Measurements from ENCODE around the genes ASB16 and EFTUD2.

- PRO-cap, 6 experiments, result peak in 6 of 6 experiments; most common plus-strand start chr17:44170704 (in 6); most common minus-strand start chr17:44170629 (in 2)
- RAMPAGE, long total RNA, 2 experiments, result start-site peak on the plus strand in 2 of 2 experiments, at chr17:44170686-44170737 at its widest, 71 to 490 reads per replicate
- RRBS, result 6% methylated on average over 5 of the region's 25 CpGs
Observed at GRCh38 chr17:44170249-44171154, at the start of gene ASB16. Gene ASB16, plus strand, starts transcription at chr17:44170704.

- PRO-cap, 6 experiments, result no peak in any of the 6 experiments
- RAMPAGE, long total RNA, 2 experiments, result no peak in any of the 2 experiments
- RRBS, result no CpG with 5 or more reads among the region's 10 CpGs
Observed at GRCh38 chr17:44191362-44191984, 4.7 kb downstream of the TMUB2 start.

- PRO-cap, 6 experiments, result no peak in any of the 6 experiments
- RAMPAGE, long total RNA, 2 experiments, result no peak in any of the 2 experiments
- RRBS, result no CpG with 5 or more reads among the region's 5 CpGs
Observed at GRCh38 chr17:44204327-44204932, 4.7 kb upstream of the ATXN7L3 start.

GRCh38 chr17:44348598-44349168 is 3.6 kb downstream of the GRN start:
- PRO-cap, 6 experiments, result no peak in any of the 6 experiments
- RAMPAGE, long total RNA, 2 experiments, result no peak in any of the 2 experiments
- RRBS, result no CpG with 5 or more reads among the region's 10 CpGs

DNA sequence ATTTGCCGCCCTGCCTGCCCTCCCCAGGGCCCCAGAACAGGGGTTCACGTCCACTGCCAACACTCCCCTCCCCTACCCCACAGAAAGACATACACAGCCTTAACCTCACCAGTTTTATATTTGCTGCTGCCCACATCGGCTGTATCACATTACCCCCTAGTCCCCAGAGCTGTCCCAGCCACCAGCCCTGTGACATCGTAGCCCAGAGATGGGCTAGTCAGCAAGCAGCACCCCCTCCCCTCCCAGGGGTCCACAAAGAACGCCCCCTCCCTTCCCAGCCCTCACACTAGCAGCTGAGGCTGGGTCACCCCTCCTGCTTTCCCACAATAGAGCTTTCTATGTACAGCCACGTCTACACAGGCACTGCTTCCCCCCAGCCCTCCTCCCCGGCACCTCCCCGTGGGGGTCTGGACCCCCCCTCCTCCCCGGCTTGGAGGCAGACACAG is 8.0 kb downstream of the GRN start:
- PRO-cap, 6 experiments, result no peak in any of the 6 experiments
- RAMPAGE, long total RNA, 2 experiments, result no peak in any of the 2 experiments
- RRBS, result 16% methylated on average over 2 of the region's 9 CpGs

GRCh38 chr17:44398957-44399347 is 9.5 kb upstream of the ITGA2B start:
- PRO-cap, 6 experiments, result no peak in any of the 6 experiments
- RAMPAGE, long total RNA, 2 experiments, result no peak in any of the 2 experiments
- RRBS, result 97% methylated on average over 7 of the region's 24 CpGs

- PRO-cap, 6 experiments, result no peak in any of the 6 experiments
- RAMPAGE, long total RNA, 2 experiments, result no peak in any of the 2 experiments
- RRBS, result no CpG with 5 or more reads among the region's 2 CpGs
Observed at GRCh38 chr17:44461748-44461947, 41.6 kb downstream of the GPATCH8 start.

DNA sequence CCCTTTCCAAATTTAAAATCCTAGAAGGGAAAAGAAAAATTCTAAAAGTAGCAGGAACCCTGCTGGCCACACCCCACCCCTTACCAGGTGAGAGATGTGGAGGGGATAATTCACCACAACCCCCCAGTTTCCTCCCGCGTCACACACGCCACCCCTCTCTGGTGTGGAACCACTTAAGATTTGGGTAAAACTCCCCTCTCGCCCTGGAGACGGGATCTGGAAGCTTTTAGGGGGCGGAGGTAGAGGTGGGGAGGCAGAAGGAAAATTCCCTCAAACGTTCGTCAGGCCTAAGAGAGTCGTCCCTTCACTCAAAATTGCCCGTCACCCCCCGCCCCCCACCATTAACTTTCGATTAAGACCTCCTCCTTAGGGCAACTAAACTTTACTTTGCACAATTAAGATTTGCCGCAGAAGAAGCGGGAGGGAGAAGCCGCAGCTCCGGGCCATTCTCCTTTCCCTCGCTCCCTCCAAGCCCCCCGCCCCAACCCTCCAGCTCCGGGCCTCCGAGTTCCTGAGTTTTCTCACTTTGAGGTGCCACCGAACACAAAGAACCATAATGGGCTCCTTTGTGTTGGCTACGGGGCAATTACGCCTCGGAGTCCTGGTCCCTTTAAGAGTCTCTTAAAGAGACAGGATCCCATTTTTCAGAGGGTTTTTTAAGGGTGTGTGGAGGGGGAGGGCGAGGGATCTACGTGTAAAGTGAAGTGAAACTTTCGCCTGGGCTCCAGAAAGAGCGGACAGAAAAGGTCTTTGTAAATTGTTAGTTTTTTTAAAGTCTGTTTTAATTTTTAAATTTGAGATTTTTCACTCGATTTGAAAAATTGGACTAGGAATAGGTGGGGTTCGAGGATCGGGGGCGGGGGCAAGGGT is 953 bp upstream of the FZD2 start:
- PRO-cap, 6 experiments, result peak in 1 of 6 experiments; most common plus-strand start position 683 of the sequence (in 1); most common minus-strand start position 595 of the sequence (in 1)
- RAMPAGE, long total RNA, 2 experiments, result start-site peak on the plus strand in 1 of 2 experiments, centred at position 690 of the sequence, 9 reads per replicate
- RRBS, result 3% methylated on average over 4 of the region's 32 CpGs

DNA sequence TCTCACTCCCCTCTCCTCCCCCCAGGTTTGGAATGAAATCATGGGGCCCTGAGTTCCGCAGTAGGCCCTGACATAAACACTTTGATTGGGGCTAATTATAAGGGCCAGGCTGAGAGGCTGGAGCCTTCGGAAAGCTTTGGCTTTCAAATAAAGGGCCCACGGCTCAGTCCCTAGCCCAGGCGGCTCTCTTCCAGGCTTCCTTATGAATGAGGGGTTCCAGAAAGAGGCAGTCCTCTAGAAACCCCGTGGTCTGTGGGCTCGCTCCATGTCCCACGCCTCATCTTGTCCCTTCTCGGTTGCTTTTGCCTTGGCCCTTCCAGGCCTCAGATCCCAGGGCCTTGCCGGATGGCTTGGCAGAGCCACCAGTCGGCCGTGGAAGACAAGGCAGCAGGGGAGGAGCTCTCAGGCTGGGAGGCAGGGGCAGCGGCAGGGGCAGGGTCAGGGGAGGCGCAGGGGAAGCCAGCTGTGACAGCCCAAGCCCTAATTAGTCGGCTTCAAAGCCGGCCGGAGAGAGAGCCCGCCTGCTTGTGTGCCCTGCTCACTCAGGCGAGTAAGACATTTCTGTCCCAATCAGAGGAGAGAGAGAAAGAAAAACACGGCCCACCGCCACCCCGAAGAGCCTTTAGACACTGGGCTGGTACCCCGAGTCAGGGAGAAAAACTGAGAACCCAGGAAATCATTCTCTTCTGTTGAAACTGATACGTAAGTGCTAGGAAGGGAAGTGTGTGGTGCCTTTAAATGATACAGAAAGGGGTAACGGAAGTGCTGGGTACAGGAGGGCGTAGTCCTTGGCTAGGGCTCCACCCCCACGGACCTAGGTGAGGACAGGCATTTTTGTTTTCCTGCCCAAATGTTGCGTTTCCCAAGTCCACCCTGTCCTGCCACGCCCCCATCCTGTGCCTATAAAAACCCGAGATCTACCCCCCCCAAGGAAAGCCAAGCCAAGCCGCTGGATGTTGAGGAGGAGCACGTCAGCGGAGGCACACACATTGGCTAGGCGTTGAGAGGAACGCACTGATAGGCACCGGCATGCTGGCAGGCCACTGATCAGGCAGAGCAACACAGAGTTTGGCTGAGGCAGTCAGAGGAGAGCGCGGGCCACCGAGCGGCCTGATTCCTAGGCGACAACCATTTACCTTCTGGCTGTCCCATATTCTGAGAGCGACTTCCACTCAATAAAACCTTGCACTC is 27.8 kb upstream of the MEIOC start:
- PRO-cap, 6 experiments, result peak in 6 of 6 experiments; most common plus-strand start position 933 of the sequence (in 5); most common minus-strand start position 352 of the sequence (in 1)
- RAMPAGE, long total RNA, 2 experiments, result no peak in any of the 2 experiments
- RRBS, result no CpG with 5 or more reads among the region's 41 CpGs

GRCh38 chr17:44786593-44787246 is 27.9 kb downstream of the ADAM11 start:
- PRO-cap, 6 experiments, result peak in 6 of 6 experiments; most common plus-strand start chr17:44787006 (in 6); most common minus-strand start chr17:44786886 (in 1)
- RAMPAGE, long total RNA, 2 experiments, result no peak in any of the 2 experiments
- RRBS, result no CpG with 5 or more reads among the region's 20 CpGs

GRCh38 chr17:44848853-44849275 is 1.2 kb downstream of the HIGD1B start:
- PRO-cap, 6 experiments, result no peak in any of the 6 experiments
- RAMPAGE, long total RNA, 2 experiments, result no peak in any of the 2 experiments
- RRBS, result no CpG with 5 or more reads among the region's 7 CpGs

DNA sequence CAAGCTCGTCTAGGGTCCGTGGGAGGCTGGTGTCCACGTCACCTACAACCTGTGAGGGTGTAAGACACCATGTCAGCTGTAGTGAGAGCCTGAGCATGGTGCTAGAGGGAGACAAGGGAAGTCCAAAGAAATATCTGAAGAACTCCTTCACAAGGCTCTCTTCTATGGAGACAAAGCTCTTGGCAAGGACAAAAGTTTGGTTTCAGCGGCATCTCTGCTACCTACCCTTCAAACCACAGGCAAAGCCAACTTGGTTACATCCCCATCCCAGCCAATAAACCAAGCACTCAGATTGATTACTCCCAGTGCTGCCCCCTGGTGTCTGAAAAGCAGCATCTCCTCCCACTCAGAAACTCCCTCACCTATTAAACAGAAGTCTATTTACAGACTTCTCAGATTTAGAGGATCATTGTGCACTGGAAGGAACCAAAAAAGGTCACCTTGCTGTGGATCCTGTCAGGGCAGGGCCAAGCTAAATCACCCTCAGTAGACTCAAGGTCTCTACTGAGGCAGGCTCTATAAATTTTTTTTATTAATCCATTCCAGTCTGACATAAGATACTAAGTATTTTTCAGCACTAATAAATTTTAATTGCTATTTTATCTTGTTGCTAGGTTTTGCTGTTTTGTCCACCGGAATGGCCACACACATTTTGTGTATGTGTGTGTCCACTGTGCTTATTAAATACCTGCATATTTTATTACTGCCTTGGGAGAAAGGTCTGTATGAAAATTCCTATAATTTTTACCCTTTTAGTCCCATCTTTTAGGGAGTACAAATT is 17.5 kb downstream of the HIGD1B start:
- PRO-cap, 6 experiments, result no peak in any of the 6 experiments
- RAMPAGE, long total RNA, 2 experiments, result no peak in any of the 2 experiments
- RRBS, result no CpG with 5 or more reads among the region's 5 CpGs

GRCh38 chr17:44898885-44899885 is at the start of gene EFTUD2:
Gene EFTUD2, minus strand, starts transcription at chr17:44899445.
- PRO-cap, 6 experiments, result peak in 6 of 6 experiments; most common plus-strand start chr17:44899729 (in 4); most common minus-strand start chr17:44899415 (in 3)
- RAMPAGE, long total RNA, 2 experiments, result start-site peak on the minus strand in 2 of 2 experiments, at chr17:44899376-44899436 at its widest, 324 to 434 reads per replicate
- RRBS, result under 1% methylated on average over 11 of the region's 64 CpGs

- PRO-cap, 6 experiments, result no peak in any of the 6 experiments
- RAMPAGE, long total RNA, 2 experiments, result no peak in any of the 2 experiments
- RRBS, result no CpG with 5 or more reads among the region's 8 CpGs
Observed at GRCh38 chr17:44923200-44923897, 8.0 kb upstream of the GFAP start.

- PRO-cap, 6 experiments, result no peak in any of the 6 experiments
- RAMPAGE, long total RNA, 2 experiments, result no peak in any of the 2 experiments
- RRBS, result no CpG with 5 or more reads among the region's 14 CpGs
Observed at GRCh38 chr17:44932568-44933518, 14.7 kb downstream of the KIF18B start.

GRCh38 chr17:44969986-44970807 is 2.1 kb upstream of the C1QL1 start:
- PRO-cap, 6 experiments, result peak in 5 of 6 experiments; most common minus-strand start chr17:44970576 (in 4)
- RAMPAGE, long total RNA, 2 experiments, result no peak in any of the 2 experiments
- RRBS, result 5% methylated on average over 22 of the region's 63 CpGs

DNA sequence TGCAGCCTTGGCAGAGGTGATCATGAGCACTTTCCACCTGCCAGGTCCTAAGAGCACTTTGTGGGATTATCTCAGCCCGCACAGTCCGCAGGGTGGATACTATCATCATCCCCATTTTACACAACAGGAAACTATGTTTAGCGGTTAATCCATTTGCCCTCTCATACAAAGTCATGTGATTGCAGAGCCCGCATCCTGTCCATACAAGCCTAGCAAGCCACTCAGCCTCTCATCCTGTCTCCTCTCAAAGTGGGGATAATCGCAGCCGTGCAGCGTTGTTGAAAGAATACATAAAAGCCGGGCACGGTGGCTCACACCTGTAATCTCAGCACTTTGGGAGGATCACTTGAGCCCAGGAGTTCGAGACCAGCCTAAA is 847 bp upstream of the DCAKD start:
- PRO-cap, 6 experiments, result no peak in any of the 6 experiments
- RAMPAGE, long total RNA, 2 experiments, result no peak in any of the 2 experiments
- RRBS, result no CpG with 5 or more reads among the region's 10 CpGs

- PRO-cap, 6 experiments, result no peak in any of the 6 experiments
- RAMPAGE, long total RNA, 2 experiments, result no peak in any of the 2 experiments
- RRBS, result no CpG with 5 or more reads among the region's 2 CpGs
Observed at GRCh38 chr17:45087178-45087920, 26.2 kb downstream of the NMT1 start.

DNA sequence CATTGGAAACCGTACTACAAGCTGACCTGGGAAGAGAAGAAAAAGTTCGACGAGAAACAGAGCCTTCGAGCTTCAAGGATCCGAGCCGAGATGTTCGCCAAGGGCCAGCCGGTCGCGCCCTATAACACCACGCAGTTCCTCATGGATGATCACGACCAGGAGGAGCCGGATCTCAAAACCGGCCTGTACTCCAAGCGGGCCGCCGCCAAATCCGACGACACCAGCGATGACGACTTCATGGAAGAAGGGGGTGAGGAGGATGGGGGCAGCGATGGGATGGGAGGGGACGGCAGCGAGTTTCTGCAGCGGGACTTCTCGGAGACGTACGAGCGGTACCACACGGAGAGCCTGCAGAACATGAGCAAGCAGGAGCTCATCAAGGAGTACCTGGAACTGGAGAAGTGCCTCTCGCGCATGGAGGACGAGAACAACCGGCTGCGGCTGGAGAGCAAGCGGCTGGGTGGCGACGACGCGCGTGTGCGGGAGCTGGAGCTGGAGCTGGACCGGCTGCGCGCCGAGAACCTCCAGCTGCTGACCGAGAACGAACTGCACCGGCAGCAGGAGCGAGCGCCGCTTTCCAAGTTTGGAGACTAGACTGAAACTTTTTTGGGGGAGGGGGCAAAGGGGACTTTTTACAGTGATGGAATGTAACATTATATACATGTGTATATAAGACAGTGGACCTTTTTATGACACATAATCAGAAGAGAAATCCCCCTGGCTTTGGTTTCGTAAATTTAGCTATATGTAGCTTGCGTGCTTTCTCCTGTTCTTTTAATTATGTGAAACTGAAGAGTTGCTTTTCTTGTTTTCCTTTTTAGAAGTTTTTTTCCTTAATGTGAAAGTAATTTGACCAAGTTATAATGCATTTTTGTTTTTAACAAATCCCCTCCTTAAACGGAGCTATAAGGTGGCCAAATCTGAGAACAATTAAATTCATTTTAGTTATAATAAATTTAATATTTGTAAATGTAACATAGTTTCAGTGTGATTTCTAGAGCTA is 1.7 kb downstream of the HEXIM1 start:
- PRO-cap, 6 experiments, result peak in 5 of 6 experiments; most common plus-strand start position 295 of the sequence (in 2); most common minus-strand start position 185 of the sequence (in 3)
- RAMPAGE, long total RNA, 2 experiments, result no peak in any of the 2 experiments
- RRBS, result 2% methylated on average over 21 of the region's 55 CpGs

DNA sequence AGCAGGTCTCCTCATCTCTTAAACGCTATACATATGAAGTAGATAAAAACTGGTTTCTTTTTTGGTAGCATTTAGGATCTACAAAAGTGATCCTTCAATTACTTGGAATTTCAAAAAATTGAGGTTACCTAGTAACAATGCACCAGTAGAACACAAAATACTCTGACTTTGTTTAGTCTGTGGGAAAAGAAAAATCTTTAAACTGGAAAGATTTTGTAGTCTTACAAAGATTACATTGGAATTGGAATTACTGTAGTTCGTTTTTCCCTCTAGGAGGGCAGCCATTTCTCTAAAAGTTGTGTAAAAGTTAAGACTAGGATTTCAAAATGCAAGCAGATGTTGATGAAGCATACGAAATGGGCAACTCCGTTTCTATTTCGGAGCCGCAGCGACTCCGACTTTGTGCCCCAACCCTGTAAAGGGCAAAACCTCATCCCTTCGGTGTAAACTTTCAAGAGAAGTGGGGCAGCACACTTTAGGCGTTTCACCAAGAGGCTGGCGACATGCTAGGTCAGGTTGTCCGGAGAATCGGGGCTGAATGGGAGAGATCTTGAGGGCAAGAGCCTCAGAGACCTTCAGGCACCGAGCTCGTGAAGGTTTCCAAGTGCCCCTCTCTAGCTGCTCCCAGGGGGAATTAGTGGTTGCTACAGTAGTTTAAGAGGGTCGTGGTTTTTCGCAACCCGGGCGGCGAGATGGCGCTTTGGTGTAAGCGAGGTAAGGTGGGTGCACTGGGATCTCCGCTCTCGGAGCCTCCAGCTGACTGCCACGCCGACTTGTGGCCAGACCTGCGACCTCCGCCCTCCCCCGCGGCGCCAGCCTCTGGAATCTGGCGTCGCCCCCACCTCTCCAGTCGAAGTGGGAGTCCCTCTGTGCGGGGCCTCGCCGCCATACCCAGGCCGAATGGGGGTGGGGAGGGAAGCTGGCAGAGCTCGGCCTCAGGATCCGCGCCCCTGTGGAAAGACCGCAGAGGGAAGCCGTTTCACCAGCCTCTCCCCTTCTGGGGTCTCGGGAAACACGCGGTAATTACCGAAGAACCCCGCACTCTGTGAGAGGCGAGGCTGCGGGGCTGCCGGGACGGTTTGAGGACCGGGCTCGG is 1.1 kb upstream of the HEXIM2 start:
- PRO-cap, 6 experiments, result peak in 6 of 6 experiments; most common plus-strand start position 849 of the sequence (in 4); most common minus-strand start position 775 of the sequence (in 3)
- RAMPAGE, long total RNA, 2 experiments, result no peak in any of the 2 experiments
- RRBS, result 3% methylated on average over 2 of the region's 54 CpGs

All from heart left ventricle (tissue), 7 donors.